Measurements from ENCODE around the gene DUSP10.

- RAMPAGE, long total RNA, result no peak
- RRBS, result no CpG with 5 or more reads among the region's 3 CpGs
Observed at GRCh38 chr1:219188064-219188730, 14.5 kb downstream of the LYPLAL1 start.

- RAMPAGE, long total RNA, result no peak
- RRBS, result no CpG with 5 or more reads among the region's 1 CpG
Observed at GRCh38 chr1:219188966-219189411, 15.3 kb downstream of the LYPLAL1 start.

- RAMPAGE, long total RNA, result no peak
- RRBS, result no CpG with 5 or more reads among the region's 5 CpGs
Observed at GRCh38 chr1:219924065-219924678, 4.2 kb downstream of the SLC30A10 start.

DNA sequence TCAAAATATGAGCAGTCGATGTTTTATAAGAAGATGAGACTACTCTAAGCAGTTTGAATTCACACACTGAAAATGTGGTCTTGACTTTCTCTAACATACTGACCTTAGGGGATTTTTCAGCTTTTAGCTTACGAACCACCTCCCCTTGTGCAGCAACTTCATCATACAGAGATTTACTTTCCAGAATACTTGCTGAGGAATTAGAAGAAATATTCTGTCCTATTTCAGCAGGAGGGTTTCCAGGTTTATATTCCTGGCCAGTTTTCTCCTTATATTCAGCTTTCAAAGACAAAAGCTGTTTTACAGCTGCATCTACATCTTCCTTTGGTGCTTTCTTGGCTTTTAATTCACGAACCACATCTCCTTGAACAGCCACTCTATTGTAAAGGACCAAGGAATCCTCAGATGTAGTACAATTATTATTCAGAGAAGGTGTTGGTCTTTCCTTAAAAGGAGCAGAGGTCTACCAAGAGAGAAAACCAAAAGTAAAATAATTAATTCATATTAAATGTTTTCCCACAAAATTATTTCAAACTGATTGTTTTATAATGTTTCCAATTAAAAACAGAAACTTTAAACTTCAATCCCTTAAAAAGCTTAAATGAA lies 49.3 kb downstream of the EPRS1 start:
- RAMPAGE, long total RNA, result no peak
- RRBS, result no CpG with 5 or more reads among the region's 3 CpGs

DNA sequence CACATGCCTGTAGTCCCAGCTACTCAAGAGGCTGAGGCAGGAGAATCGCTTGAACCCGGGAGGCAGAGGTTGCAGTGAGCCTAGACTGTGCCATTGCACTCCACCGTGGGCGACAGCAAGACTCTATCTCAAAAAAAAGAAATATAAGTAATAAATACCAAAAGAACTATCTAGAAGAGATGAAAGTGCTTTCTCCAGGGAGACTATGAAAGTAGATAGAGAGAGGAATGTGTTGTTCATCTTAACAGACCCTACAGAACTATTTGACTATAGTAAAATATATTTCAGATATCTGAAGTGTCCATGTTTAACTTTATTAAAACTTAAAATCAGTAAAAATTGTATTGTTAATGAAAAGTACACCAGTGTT lies 29.2 kb downstream of the EPRS1 start:
- RAMPAGE, long total RNA, result no peak
- RRBS, result no CpG with 5 or more reads among the region's 4 CpGs

DNA sequence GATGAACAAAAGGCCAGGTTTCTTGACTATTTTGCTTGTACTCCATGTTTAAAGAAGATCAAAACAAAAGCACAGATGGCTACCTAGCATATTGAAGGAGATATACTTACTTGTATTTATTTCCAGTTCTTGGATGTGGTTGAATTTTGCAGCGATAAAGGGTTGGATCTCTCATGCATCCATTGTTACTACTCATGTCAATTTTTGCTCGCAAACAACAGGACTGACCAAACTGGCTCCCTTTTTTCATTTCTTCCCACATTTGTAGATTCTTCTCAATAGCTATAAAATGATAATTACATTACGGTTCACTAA lies 24.1 kb downstream of the EPRS1 start:
- RAMPAGE, long total RNA, result no peak
- RRBS, result no CpG with 5 or more reads among the region's 3 CpGs

- RAMPAGE, long total RNA, result no peak
- RRBS, result no CpG with 5 or more reads among the region's 1 CpG
Observed at GRCh38 chr1:220024901-220025577, 21.3 kb downstream of the EPRS1 start.

- RAMPAGE, long total RNA, result no peak
- RRBS, result no CpG with 5 or more reads among the region's 4 CpGs
Observed at GRCh38 chr1:220781660-220782287, 4.9 kb upstream of the MTARC1 start.

- RAMPAGE, long total RNA, result no peak
- RRBS, result 5% methylated on average over 11 of the region's 26 CpGs
Observed at GRCh38 chr1:220887441-220887792, 8.2 kb downstream of the HLX start.

DNA sequence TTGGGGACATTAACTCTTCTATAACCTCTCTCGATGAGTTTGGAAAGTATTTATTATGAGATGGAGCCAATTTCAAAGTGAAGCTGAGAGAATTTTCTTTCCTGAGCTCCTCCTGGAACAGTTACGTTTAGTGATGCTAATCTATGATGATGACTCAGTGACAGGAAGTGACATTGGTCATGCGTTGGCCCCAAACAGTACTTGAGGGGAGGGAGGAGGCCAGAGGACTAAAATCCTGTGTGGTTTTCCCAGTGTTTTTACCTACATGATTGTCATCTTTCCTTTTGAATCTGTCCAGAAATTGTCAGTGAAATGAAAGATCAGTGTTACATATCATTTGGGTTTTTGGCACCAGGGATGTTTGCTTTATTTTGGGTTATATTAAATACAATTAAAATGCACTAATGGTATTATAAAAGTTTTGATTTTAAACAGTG lies 156.7 kb downstream of the HLX start:
- RAMPAGE, long total RNA, result no peak
- RRBS, result no CpG with 5 or more reads among the region's 3 CpGs

DNA sequence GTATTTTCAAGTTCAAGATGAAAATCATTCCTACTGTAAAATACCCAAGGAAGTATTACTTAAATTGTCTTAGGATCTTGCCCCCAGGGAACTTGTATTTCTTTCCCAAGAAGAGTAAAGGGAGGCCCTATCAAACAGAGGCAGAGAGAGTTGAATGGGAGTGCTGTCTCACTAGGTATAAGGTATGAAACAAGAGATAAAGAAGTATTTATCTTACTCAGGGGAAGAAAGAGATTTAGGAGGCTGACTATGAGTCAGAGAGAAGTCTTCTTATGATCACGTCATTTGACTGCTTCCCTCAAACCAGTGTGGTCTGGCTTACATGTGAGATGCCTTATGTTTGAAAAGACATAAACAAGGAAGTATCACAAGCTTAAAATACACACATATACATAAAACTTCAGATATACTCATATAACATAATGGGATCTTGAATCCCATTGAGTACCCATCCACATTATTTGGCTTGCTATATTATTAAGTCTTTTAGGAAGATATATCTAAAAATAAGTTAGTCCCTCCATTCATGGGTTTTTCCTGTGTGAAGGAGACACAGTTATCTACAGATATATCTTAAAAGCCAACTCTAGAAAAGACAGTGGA lies 29.6 kb downstream of the DUSP10 start:
- RAMPAGE, long total RNA, result no peak
- RRBS, result no CpG with 5 or more reads among the region's 1 CpG

DNA sequence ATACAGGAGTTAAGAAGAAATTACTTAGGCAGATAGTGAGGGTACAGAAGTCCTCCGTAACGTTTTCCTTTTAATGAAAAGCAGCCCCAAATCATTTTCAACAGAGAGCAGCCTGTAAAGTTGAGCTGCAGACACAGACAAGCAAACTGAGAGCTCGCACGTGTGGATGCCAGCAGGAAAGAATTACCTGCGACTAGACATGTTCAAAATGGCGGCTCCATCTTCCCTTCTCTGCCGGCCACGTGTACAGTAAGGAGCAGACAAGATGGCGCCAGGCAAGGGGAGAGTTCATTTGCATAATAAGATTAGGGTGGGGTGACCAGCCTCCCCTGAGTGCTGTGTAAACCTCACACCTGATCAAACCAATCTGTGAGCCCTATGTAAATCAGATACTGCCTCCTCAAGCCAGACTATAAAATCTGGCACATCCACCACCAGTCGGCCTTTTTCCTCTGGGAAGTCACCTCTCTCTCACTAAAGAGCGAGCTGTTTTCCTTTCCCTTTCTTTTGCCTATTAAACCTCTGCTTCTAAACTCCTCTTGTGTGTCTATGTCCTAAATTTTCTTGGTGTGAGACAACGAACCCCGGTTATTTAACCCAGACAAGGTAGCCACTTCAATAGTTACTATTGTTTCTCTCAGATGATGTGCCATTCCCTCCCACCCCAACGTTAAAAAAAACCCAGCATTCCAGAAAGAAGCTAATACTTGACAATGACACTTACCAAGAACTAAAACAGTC lies 27.5 kb downstream of the DUSP10 start:
- RAMPAGE, long total RNA, result no peak
- RRBS, result no CpG with 5 or more reads among the region's 14 CpGs

GRCh38 chr1:221716753-221717130 lies 25.1 kb downstream of the DUSP10 start:
- RAMPAGE, long total RNA, result no peak
- RRBS, result no CpG with 5 or more reads among the region's 4 CpGs

DNA sequence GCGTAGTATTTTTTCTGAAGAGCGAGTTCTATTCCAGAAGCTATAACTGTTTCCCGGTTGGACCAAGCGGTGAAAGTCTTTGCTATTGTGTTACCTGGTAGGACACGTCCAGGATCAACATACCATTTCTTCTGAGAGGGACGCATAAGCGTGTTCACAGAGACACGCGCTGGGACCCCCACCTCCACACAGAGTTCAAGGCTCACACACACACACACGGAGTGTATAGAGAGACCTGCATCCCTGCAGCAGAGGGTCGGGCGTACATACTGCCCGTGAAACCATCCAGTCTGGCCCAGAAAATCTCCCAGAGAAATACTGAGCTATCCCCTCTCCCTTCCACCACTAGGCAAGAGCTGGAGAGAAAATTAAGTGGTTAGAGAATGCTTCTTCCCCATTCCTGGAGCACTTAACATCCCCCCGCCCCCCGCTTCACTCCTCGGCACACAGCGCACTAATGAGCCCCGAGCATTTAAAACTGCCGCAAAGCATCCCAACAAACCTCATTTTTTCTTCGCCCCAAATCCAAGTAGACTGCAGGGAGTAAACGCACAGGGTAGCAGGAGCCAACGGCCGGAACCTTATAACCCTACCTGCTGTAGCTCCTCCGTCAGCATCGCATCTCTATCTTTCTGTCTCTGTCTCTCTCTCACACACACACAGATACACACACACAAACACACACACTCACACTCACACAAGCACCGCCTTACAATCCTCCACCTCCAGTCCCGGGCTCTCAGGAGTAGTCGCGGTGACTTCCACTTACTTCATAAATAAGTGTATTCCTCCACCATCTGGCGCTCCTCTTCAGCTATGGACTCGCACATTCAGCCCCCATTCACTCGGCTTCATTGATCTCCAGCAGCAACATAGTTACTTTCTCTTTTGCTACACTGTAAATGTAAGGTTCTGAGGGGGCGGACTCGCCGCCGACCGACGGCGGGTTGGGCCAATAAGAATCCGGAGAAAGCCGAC lies at the start of gene DUSP10:
TSS of gene DUSP10 (minus strand) at position 878 of the 978 bp plus-strand sequence.
- RAMPAGE, long total RNA, result start-site peak on the minus strand centred at position 761 of the sequence, 244 bp wide, 1,258 and 1,198 reads in 2 replicates
- RRBS, result no CpG with 5 or more reads among the region's 41 CpGs

- RAMPAGE, long total RNA, result no peak
- RRBS, result no CpG with 5 or more reads among the region's 8 CpGs
Observed at GRCh38 chr1:221965837-221966392, 224.0 kb upstream of the DUSP10 start.

GRCh38 chr1:222028602-222029081 lies 286.8 kb upstream of the DUSP10 start:
- RAMPAGE, long total RNA, result no peak
- RRBS, result no CpG with 5 or more reads among the region's 3 CpGs

GRCh38 chr1:222068863-222069412 lies 327.0 kb upstream of the DUSP10 start:
- RAMPAGE, long total RNA, result no peak

GRCh38 chr1:223123438-223123925 lies 19.6 kb downstream of the TLR5 start:
- RAMPAGE, long total RNA, result no peak
- RRBS, result no CpG with 5 or more reads among the region's 14 CpGs

- RAMPAGE, long total RNA, result no peak
- RRBS, result no CpG with 5 or more reads among the region's 11 CpGs
Observed at GRCh38 chr1:223248310-223249293, 105.6 kb upstream of the TLR5 start.

GRCh38 chr1:223258725-223259091 lies 105.3 kb downstream of the SUSD4 start:
- RAMPAGE, long total RNA, result no peak
- RRBS, result no CpG with 5 or more reads among the region's 6 CpGs